M059J (cell line): ENCODE results near the genes CEACAM20, NECTIN2 and ZNF296.

DNA sequence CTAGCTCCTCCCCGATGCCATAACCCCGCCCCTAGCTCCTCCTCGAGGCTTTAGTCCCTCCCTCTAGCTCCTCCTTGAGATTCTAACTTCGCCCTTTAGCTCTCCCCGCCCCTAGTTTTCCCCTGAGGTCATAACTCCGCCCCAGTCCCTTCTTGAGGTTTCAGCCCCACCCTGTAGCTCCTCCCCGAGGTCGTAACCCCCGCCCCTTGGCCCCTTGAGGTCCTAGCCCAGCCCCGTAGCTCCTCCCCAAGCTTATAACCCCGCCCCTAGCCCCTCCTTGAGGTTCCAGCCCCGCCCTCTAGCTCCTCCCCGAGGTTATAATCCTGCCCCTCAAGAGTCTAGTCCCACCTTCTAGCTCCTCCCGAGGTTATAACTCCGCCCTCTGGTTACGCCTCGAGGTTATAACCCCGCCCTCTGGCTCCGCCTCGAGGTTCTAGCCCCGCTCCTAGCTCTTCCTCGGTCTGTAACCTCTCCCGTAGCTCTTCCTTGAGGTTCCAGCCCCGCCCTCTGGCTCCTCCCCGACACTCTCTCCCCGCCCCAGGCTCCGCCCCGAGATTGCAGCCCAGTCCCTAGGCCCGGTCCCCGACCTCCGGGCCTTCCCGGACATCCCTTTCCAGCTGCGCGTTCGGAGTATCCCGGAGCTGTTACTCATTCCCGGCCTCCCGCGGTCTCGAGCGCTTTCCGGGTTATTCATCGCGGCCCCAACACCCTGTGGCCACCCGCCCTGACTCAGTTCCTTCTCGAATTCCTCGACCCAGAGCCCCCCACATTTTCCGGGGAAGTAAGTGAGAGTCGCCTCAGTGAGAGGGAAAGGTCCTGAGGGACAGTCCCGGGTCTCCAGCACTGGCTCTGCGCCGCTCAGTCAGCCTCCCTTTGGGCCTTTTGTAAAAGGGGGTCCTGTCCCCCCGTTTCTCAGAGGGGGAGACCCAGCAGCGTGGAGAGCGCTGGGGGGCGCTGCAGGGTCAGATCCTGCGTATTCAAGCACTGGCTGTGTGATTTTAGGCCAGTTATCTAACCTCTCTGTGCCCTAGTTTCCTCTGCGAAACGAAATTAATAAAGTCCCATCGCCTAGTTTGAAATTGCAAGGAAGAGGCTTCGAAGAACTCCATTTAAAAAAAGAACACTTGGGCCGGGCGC, 1.2 kb downstream of the PLAUR start:
- RAMPAGE, long total RNA, result no peak

DNA sequence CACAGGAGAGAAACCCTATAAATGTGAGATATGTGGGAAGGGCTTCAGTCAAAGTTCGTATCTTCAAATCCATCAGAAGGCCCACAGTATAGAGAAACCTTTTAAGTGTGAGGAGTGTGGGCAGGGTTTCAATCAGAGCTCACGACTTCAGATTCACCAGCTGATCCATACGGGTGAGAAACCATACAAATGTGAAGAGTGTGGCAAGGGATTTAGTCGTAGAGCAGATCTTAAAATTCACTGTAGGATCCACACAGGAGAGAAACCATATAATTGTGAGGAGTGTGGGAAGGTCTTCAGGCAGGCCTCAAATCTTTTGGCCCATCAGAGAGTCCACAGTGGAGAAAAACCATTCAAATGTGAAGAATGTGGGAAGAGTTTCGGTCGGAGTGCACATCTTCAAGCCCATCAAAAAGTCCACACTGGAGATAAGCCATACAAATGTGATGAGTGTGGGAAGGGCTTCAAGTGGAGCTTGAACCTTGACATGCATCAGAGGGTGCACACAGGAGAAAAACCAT, 12.0 kb downstream of the ZNF226 start:
- RAMPAGE, long total RNA, result no peak

GRCh38 chr19:44260167-44260864, 630 bp downstream of the ZNF233 start:
- RAMPAGE, long total RNA, result no peak

- RAMPAGE, long total RNA, result no peak
Observed at GRCh38 chr19:44529508-44529764, at the start of gene CEACAM20. TSS of gene CEACAM20 (minus strand) at chr19:44529675.

- RAMPAGE, long total RNA, result no peak
Observed at GRCh38 chr19:44601996-44602563, 11.3 kb upstream of the IGSF23 start.

- RAMPAGE, long total RNA, result no peak
Observed at GRCh38 chr19:44662568-44663617, 8.4 kb upstream of the CEACAM19 start.

DNA sequence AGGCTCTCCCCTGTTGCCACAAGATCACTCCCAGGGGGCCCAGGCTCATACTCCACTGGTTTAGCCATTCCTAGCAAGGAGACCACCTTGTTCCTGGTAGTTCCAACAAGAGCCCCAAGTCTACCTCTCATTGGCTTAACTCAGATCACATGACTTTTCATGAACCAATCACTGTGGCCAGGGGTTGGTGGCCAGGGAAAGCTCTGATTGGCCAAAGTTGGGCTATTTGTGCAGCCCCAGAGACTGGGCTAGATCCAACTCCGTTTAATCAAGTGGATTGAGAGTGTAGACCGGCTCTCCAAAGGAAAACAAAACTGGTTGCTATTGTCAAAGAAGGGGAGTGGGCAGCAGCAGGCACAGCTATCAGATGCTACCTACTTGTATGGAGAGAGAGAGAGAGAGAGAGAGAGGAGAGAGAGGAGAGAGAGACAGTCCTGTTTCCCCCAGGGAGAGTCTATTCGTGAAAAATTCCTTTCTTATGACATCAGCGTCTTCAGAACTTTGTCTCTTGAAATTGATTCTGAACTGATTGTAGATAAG, 5.8 kb downstream of the CEACAM19 start:
- RAMPAGE, long total RNA, result no peak

GRCh38 chr19:44749108-44749517, 605 bp downstream of the BCL3 start:
- RAMPAGE, long total RNA, result no peak

DNA sequence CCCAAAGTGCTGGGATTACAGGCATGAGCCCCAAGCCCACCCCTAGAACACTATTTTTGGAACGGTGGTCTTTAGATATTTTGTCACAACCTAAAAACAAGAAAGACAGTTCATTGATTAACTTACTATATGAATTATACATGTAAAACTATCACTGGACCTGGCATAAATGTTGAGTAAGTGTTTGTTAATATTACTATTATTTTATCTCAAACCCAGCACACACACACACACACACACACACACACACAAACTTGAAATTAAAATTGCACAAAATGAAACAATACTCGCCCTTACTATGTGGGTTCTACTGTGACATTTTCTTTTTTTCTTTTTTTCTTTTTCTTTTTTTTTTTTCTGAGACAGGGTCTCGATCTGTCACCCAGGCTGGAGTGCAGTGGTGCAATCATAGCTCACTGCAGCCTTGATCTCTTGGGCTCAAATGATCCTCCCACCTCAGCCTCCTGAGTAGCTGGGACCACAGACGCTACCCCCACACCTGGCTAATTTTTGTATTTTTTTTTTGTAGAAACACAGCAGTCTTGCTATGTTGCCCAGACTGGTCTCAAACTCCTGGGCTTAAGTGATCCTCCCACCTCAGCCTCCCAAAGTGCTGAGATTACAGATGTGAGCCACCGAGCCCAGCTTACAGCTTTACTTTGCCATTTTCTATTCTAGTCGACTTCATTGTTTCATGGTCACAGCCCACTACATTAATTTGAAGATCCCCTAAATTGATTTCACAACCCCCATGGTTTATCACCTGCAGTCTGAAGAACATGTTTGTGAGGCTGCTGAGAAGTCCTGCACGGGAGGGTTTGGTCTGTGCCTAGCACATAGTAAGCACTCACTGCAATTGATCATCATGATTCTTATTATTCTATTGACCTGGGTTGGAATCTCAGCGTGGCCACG, 3.6 kb downstream of the BCL3 start:
- RAMPAGE, long total RNA, result no peak

- RAMPAGE, long total RNA, result no peak
Observed at GRCh38 chr19:44845990-44846675, at the start of gene NECTIN2. TSS of gene NECTIN2 (plus strand) at chr19:44846297.

DNA sequence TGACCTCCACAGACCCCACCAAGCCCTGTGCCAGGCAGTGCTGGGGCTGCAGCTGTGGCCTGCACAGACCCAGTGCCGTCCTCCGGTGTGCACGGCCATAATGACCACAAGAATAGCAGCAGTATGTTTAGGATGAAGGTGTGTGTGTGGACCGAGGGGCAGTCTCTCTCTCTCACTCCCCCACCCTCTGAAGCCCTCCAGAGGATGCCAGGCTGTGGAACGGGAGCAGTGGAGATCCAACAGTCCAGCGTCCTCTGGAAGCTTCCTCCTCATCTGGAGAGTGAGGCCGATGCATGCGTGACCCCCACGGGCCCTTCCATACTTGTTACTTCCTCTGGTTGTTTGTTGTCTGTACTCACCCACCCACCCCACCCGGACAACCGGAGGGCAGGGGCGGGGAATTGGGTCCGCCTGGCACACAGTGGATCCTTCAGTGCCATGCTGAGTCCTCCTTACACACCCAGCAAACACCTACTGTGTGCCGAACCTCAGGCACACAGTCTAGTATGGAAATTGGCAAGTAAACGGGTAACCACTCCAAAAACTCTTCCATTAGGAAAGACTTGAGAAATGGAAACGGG, 11.1 kb upstream of the TOMM40 start:
- RAMPAGE, long total RNA, result no peak

- RAMPAGE, long total RNA, result no peak
Observed at GRCh38 chr19:45075483-45075984, 744 bp downstream of the ZNF296 start.

GRCh38 chr19:45075985-45076871, at the start of gene ZNF296:
TSS of gene ZNF296 (minus strand) at chr19:45076478.
- RAMPAGE, long total RNA, result no peak

GRCh38 chr19:45079578-45080131, 595 bp downstream of the GEMIN7 start:
- RAMPAGE, long total RNA, result no peak

DNA sequence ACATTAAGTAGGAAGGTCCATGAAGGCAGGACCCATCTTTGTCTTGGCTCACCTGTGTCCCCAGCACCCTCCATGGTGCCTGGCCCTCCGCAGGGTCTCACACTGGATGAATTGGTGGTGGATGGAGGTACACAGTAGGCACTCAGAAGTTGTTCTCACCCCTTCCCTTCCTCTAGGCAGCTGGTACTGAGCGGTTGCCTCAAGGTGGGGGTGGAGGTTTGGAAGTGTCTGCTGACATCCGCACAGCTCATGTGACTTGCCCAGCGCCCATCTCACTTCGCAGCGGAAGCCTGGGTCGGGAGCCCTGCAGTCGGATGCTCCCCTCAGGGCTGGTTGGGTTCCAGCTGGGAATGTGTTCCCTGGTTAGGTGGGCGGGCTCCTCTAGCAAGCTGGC, 10.1 kb downstream of the PPP1R37 start:
- RAMPAGE, long total RNA, result no peak

DNA sequence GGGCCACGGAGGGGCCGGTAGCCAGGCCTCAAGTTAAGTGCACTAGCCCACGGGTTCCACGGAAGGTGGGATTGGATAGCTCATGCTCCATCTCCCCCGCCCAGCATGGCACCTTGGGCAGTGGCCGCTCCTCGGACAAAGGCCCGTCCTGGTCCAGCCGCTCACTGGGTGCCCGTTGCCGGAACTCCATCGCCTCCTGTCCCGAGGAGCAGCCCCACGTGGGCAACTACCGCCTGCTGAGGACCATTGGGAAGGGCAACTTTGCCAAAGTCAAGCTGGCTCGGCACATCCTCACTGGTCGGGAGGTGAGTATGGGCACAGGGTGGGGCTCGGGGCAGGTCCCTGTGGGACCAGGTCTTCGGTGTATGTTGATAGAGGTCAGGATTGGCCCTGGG, 7.8 kb downstream of the MARK4 start:
- RAMPAGE, long total RNA, result no peak

DNA sequence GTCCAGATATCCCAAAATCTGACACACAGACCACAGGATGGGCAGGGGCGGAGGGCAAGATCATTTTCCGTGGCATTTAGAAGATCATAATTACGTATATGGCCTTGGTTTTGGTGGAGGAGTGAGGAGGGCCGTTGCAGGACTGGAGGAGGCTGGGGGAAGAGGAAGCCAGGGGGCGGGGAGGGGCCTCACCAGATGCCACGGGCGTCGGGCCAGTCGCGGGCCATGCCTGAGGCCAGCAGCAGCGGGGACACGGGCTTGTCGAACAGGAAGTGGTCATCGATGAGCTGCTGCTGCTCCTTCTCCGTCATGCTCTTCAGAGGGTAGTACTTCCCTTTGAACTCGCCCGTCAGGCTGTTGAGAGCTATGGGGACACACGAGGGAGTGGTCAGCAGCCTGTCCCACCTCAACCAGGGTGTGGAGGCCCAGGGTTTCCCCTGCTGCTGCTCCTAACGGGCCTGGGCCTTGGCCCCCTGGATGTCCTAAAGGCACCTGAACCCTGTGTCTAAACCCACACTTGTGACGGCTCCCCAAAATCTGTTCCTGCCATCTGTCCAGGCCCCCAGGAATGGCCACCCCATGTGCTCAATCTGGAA, 11.0 kb downstream of the CKM start:
- RAMPAGE, long total RNA, result no peak

DNA sequence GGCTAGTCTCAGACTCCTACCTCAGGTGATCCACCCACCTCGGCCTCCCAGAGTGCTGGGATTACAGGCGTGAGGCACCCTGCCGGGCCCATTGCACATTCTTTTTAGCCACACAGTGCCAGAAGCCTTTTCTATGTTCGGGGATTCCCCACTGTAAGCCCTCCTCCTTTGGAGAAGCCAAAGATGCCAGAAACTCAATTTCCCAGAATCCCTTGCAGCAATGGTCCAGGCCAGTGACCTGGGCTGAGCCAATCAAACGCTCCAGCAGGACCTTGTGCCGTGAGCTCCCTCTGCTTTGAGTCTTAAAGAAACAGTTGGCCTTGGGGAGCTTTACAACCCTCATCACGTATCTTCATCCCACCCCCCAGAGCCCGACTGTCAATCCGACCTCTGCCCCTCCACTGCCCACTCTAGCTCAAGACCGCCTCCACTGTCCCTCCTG, 3.5 kb upstream of the CKM start:
- RAMPAGE, long total RNA, result no peak

DNA sequence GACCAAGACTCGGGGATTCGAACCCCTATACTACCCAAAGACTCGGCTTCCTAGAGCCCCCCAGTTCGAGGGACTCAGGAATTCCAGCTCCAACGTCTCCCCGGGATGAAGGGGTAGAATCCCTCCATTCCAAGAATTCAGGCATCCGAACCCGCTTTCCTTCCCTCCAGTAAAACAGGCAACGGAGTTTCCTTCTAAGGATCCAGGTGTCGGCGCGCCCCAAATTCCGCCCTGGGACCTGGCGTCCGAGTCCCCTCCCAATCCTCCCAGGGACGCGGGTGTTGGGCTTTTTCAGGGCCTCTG, 245 bp downstream of the PPP1R13L start:
- RAMPAGE, long total RNA, result no peak

DNA sequence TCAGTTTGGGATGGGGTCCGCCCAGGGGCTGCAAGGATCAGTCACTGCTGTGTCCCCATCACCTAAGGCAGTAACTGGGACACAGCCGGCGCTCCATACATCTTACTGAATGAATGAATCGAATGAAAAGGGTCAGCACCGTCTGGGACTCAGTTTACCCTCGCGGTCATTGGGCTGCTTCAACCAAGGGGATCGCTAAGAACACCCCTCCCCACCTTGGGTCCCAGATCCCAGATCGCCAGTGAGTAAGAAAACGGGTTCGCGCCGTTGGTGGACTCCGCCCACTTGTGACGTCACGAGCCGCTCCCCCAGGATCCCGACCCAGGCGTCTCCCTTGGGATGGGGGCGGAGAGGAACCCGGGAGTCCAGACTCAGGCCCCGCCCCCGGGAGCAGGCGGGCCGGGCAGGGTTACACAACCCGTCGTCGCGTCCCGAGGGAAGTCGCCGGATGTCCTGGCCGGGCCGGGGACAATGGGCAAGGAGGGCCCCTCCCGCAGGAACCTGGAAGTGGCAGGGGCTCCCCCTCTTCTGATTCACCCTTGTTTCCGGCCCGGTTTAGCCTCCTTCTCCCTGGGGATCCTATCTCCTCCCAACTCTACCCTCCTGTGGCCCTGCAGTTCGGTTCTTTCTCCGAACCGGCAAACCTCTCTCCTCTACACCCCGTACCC, 19.6 kb upstream of the ERCC1 start:
- RAMPAGE, long total RNA, result no peak